SJCRH30 (cell line): ENCODE measurements around a stretch of chr15.

DNA sequence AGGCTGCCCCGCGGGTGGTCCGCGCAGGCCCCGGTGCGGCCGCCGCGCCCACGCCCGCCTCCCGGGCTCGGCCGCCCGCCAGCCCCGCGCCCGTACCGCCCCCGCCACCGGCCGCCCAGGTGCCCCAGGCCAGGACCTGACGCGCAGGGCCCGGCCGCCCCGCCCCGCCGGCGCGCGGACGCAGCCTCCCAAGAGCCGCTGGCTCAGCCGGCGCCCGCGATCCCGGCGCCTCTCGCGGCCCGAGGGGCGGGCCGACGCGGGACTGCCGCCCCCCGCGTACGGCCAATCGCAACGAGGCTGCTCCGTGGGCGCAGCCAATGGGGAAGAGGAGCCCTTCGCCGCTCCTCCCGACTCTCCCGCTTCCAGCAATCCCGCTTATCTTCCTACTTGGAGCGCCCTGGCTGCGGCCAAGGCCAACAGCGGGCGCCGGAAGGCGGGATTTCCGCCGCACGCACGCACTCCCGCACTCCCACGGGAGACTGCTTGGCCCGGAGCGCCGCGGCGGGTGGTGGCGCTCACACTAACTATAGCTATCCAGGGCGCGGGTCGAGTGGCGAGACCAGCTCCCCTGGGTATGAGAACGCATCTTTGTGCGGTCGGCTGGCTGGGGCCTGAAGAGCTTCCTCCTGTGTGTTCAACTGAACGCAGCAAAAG, 35.5 kb downstream of the GOLGA6L6 start:
- RAMPAGE, long total RNA: no peak

DNA sequence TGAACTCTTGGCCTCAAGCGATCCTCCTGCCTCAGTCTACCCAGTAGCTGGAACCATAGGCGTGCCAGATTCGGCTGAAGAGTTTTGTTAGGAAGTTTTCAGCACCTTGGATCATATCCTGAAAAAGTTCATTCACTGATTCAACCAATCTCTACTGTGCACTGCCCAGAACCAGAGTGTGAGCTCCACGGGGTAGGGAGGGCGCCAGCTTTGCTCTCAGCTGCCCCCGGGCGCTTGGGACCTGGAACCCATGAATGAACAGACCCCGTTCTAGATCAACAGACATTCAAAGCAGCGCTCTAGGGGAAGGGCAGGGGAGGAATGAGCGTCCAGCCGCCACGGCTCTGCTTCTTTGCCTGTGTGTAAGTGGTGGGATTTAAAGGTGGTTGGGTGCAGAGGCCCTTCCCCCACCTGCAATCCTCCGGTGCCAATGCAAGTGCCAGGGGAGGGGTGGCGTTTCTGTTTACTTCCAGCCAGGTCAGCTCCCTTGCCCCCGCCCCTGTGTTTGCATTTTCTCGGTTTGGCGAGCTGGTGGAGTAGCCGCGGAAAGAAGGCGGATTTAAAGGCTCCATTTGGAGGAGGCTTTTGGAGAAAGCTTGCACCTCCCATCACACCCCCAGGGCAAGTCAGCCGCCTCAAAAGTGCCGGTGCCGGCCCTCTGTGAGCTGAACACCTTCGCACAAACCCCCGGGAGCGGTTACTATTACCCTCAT, 162.3 kb downstream of the OR4N4 start:
- RAMPAGE, long total RNA: no peak

- RAMPAGE, long total RNA: no peak
Measured at GRCh38 chr15:22257162-22258234, 163.2 kb downstream of the OR4N4 start.

DNA sequence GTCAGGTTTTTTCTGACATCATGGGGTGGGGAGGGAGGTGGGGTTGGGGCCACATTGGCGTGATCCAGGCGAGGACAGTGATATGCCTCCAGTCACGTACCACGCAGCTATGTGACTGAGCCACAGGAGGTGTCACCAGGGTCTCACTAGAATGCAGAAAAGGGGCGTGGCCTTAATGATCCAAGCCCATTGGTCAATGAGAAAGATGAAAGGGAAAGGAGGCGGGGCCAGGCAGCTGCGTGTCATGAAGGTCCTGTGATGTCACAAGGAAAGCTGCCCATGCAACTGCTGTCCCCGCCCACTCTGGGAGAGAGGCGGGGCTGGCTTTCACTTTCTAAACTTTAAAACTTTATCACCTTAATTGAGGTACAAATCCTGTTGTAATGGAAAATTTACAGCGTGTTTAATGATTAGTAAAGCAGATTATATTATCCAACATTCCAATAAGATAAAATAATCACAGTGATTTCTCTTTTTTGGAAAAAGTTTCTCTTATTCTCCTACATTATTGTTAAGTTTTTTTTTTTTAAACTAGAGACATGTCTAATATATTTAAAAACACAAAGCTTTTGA, 10.4 kb upstream of the NIPA1 start:
- RAMPAGE, long total RNA: no peak

GRCh38 chr15:22963732-22964167, 16.4 kb downstream of the CYFIP1 start:
- RAMPAGE, long total RNA: no peak

GRCh38 chr15:23039829-23040207, 449 bp upstream of the TUBGCP5 start:
- RAMPAGE, long total RNA: no peak

DNA sequence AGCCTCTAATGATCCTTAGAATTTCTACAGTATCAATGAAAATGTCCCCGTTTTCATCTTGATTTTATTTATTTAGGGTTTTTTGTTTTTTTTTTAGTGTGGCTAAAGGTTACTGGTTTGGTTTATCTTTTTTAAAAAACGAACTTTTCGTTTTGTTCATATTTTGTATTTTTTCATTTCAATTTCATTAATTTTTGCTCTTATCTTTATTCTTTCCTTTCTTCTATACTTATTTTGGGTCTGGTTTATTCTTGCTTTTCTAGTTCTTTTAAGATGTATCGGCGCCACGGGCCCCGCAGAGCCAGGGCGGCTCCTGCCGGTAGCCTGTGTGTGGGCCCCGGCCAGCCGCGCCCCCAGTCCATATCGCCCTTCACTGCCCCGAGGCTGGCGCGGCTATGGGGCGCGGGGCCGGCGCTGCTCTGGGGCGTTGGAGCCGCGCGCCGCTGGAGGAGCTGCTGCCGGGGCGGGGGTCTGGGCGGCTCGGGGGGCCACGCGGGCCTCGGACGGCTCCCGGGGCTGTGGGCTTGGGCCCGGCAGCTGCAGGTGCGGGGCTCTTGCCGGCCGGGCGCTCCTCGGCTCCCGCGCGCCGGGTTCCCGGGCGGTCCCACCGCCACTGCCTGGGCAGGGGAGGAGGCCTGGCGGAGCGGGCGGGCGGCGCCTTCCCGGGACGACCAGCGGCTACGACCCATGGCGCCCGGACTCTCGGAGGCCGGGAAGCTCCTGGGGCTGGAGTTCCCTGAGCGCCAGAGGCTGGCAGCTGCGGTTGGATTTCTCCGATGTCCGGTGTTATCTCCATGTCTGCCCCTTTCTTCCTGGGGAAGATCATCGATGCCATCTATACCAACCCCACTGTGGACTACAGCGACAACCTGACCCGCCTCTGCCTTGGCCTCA, 43.2 kb upstream of the GOLGA6L1 start:
- RAMPAGE, long total RNA: no peak

DNA sequence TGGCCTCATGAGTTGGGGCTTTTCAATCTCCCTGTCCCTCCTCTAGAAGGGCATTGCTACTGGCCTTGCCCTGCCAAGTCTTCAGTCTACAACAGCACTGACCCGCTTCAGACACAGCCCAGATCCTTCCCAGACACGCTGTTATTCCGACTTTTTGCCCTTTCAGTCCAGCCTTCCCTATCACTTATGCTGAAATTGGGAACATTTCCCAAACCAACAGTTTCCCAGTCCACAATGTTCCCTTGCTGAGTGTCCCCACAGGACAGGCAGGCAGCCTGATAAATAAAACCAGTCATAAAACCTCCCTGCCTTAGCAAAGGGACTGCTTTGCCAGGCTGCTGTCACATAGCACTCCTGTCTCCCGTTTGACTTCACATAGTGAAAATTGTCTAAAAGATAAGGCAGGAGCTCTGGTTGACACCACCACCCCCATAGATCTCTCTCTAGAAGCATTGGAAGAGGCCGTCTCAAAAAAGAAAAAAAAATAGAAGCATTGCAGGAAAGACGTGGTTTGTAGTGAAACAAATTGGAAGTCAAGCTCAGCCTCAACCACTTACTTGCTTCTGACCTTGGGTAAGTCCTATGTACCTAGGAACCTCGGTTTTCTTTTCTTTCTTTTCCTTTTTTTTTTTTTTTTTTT, 43.4 kb downstream of the GOLGA6L2 start:
- RAMPAGE, long total RNA: no peak

- RAMPAGE, long total RNA: no peak
Measured at GRCh38 chr15:23708039-23708381, 20.9 kb upstream of the NDN start.

- RAMPAGE, long total RNA: no peak
Measured at GRCh38 chr15:23714318-23714859, 27.3 kb upstream of the NDN start.

- RAMPAGE, long total RNA: no peak
Measured at GRCh38 chr15:23856898-23857398, 169.8 kb upstream of the NDN start.

DNA sequence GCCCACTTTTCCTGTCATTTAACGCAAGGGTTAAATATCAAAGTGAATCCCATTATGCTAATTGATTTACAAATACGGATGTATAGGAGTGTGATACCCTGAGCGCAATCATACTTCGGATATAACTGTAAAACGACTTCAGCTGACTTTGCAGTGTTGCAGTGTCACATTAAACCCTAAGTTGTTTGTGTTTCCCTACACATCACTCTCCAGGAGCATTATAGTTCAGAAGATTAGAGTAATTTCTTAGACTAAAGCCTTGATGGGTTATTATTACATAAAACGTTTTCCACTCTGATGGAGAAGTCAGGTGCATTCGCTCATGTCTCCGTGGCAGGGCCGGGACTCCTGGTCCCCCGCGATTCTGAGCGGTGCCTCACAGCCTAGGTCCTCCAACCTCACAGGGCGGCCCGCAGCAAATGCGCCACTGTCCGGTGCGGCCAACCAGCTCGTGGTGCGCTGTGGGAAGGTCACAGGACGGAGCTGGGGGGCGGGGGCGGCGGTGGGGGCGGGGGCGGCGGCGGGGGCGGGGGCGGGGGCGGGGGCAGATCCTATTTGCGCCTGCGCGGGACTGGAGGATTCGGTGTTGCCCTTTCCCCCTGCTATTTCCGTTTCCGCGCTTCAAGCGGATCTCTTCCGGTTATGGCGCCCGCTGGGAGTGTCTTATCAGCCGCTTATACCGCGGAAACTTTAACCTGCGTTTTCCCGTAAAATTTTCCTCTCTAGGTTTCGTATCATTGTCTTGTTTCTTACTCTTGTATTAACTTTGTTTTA, 106.9 kb upstream of the SNRPN start:
- RAMPAGE, long total RNA: no peak

DNA sequence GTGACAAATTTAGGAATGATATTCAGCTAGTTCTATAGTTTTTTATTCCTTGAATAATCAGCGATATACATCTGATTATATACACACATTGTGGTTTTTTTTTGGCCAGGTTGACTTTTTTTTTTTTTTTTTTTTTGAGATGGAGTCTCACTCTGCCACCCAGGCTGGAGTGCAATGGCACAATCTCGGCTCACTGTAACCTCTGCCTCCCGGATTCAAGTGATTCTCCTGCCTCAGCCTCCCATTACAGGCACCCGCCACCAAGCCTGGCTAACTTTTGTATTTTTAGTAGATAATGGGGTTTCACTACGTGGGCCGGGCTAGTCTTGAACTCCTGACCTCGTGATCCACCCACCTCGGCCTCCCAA, 38.9 kb upstream of the SNRPN start:
- RAMPAGE, long total RNA: no peak

DNA sequence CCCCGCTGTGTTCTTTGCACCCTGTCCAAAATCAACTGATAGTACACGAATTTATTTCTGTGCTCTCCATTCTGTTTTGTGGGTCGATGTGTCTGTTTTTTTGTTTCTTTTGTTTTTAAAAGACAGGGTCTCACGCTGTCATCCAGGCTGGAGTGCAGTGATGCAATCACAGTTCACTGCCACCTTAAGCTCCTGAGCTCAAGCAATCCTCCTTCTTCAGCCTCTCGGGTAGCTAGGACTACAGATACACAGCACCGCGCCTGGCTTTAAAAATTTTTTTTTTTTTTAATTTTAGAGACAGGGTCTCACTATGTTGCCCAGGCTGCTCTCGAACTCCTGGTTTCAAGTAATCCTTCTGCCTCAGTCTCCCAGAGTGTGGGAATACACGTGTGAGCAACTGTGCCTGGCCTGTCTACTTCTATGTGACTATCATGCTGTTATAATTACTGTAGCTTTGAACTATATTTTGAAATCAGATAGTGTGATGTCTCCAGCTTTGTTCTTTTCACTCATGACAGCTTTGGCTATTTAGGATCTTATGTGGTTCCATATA, 39.3 kb downstream of the UBE3A start:
- RAMPAGE, long total RNA: no peak

- RAMPAGE, long total RNA: no peak
Measured at GRCh38 chr15:25415705-25416177, 23.1 kb downstream of the UBE3A start.

DNA sequence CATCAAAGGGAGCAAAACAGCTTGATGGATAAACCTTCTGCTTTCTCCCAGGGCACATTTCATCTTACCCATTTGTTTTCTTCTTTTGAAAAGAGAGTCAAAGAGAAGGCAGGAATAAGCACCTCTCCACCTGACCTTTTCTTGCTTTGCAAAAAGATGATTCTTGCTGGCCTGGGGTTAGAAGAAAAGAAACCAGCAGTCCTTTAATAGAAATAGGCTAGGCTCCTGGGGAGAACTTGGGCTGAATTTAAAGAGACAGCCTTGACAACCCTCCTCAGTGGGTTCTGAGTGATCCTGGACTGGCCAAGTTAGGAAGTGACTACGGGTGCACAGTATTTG, 92.4 kb upstream of the UBE3A start:
- RAMPAGE, long total RNA: no peak

DNA sequence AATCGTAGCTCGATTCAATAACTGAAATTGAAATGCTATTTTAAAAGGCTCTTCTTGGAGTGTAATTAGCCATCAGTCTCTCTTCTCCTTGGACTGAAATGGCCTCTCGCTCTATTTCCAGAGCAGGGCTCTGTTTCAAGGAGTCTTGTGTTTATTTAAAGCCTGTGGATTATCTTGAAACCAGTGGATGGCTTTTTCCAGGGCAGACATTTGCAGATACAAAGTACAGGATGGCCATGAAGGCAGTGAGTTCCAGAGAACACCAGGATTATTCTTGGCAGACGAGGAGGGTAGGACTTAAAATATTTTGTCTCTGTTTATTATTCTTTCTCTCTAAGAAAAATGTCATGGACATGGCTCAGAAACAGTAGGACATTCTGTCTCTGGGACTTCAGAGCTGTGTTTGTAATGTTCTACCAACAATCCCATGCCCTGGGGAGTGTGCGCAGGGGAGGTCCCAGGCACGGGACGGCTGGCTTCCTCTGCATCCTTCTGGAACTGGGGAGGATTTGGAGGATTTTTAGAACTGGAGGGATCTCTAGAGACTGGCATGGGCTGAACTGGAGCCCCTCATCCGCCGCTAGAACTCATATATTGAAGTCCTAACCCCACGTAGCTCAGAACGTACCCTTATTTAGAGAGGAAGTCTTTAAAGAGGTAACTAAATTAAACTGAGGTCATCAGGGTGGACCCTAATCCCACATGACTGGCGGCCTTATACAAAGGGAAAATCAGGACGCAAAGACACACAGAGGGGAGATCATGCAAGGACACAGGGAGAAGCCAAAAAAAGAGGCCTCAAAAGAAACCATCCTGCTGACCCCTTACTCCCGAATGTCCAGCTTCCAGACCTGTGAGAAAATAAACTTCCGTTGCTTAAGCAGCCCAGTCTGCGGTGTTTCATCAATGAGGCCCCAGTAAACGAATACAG, 125.8 kb downstream of the ATP10A start:
- RAMPAGE, long total RNA: no peak

DNA sequence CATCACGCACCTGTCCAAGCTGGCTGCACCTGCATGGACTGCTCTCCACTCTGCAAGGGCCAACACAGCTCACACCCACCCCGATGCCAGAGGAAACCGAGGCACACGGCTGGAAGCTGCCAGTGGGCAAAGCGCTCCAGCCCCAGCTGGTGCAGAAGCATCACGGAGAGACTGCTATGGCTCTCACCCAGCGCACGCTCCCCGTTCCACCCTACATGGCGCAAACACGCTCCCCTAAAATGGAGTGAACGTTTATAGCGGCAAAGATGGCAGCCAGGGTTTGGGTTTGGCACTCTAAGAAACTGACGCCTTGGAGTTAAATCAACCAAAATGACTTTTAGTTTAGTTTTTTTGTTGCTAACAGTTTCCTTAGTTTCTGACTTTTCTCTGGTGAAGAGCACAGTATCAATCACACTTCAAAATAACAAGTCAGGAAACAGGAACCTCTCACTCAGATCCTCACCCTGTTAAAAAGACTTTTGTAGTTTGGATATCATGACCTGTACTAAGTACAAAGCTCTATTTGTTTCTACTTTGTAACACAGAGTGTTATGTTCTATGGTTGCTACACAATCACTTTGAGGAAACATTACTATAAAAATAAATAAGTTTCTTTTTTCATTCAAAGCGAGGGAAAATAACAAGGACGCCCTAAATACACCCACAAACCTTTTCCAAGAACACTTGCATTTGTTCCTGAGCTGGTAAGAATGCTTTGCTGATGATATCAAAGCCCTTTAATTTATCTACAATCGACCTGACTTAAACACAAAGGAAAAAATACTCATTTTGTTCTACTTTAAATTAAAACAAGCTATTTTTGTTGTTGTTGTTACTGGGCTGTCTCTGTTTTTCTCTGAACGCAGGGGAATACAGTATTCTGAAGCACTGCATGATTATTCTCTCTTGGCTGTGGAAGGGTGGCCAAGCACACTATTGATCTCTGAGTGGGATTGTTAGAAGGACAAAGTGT, 51.0 kb downstream of the ATP10A start:
- RAMPAGE, long total RNA: no peak

GRCh38 chr15:25900897-25901478, 37.9 kb upstream of the ATP10A start:
- RAMPAGE, long total RNA: no peak

DNA sequence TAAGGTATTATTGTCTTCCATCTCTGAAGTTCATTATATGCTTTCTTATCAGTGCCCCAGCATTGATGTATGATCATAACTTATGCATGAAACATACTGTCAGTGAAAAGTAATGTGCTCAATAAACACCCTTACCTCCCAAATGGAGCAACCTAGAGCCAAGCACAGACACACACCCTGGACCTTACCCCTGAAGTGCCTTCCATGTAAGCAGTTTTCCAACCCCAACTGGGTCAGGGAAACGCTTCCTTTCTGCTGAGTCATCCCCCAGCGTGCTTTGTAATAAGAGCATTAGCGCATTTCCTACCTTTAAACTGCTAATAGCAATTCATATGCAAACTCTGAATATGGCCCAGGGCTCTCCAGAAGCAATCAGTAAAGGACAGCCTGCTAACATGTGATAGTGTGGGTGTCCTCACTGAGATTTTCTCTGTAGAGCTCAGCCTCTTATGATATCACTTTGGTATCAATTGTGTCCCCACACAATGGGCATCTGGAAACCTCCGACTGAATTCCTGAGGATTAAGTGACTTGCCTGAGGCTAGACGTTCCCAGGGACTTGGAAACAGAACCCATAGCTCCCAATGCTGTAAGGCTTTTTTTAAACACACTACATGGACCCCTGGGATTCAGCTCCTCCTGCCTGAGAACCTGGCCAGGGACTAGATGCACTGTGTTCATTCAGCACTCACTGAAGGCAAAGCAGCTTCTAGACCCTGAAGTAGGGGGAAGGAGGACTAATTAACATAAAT, 5.7 kb downstream of the GABRB3 start:
- RAMPAGE, long total RNA: no peak